Thoracic aorta endothelial cell (primary cell): ENCODE measurements around a stretch of chr1.

DNA sequence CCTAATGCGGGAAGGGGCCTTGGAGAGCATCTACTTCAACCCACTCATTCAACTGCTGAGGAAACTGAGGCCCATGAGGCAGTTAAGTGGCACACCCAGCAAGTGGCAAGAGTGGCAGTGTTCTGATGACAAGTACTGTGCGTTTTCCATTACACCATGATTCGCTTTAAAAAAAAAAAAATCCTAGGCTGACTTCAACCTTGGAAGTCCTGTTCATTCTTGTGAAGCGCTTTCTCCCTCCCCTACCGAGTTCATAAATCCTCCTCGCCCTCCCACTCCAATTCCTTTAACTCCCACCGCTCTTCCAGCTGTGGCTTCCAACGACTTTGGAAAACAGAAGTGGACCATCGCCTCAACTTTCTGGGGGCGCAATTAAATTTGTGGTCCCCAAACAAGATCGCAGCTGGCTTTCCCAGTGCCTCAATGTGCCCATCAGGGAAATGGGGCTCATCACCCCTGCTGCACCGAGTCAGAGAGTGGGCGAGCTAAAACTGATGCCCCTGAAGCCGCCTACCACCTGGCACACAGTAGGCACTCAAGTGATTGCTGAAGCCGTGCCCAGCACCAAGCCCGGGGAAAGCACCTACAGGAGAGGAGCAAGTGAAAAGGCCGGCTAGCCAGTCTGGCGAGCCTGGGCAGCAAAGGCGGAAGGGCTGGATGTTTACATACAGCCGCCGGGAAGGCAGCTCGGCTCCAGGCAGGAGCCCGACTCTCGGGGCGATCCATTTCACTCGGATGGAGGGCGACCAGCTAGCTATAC is 1.4 kb downstream of the PLPP3 start:
- CAGE, long polyA plus RNA, result no peak

GRCh38 chr1:56788443-56789115 is 30.6 kb downstream of the FYB2 start:
- CAGE, long polyA plus RNA, result no peak

- CAGE, long polyA plus RNA, result no peak
These were observed 39.4 kb downstream of the C8A start for GRCh38 chr1:56894081-56894375.

GRCh38 chr1:57003190-57003820 is 37.5 kb upstream of the C8B start:
- CAGE, long polyA plus RNA, result no peak

DNA sequence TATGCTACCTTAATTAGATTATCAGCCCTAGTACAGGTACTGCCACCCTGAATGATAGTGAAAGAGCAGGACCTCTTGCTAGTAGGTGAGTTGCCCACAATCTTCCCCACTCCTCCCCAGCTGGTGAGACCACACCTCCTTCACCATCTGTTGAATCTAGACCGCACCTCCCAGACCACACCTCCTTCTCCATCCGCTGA is 116.6 kb downstream of the DAB1 start:
- CAGE, long polyA plus RNA, result no peak

- CAGE, long polyA plus RNA, result no peak
These were observed 24.4 kb downstream of the MYSM1 start for GRCh38 chr1:58675440-58675808.

DNA sequence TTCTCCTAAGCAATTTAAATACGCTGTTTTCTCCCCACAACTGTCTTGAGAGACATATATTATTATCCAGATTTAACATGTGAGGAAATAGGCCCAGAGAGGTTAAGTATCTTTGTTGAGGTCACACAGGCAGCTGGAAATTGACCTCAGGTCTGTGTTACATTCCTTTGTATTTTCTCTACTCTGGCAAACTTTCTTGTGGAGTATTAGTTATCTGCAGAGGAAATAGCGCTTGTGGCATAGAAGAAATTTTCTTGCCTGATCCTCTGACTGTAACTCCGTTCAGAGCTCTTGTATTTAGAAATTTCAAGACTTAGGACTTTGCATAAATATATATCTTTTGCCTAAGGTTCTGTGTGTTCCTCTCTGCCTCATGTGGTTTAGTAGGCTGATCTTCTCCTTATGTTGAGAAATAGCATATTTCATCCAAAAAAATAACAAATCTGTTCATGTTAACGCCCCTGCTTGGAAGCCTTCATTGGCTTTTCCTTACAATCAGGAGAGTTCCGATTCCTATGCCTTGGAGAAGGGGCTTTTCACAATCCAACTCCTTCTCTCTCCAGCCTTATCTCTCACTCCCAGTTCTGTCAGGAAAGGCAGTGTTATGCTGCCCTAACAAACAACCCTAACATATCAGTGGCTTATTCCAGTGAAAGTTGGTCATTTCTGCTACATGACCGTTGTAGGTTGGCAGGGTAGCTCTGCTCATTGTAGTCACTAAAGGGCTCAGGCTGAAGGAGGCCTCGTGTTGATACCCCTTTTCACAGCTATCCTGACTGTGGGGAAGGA is 2.5 kb upstream of the JUN start:
- CAGE, long polyA plus RNA, result no peak

GRCh38 chr1:58806823-58807631 is 23.2 kb upstream of the JUN start:
- CAGE, long polyA plus RNA, result no peak

DNA sequence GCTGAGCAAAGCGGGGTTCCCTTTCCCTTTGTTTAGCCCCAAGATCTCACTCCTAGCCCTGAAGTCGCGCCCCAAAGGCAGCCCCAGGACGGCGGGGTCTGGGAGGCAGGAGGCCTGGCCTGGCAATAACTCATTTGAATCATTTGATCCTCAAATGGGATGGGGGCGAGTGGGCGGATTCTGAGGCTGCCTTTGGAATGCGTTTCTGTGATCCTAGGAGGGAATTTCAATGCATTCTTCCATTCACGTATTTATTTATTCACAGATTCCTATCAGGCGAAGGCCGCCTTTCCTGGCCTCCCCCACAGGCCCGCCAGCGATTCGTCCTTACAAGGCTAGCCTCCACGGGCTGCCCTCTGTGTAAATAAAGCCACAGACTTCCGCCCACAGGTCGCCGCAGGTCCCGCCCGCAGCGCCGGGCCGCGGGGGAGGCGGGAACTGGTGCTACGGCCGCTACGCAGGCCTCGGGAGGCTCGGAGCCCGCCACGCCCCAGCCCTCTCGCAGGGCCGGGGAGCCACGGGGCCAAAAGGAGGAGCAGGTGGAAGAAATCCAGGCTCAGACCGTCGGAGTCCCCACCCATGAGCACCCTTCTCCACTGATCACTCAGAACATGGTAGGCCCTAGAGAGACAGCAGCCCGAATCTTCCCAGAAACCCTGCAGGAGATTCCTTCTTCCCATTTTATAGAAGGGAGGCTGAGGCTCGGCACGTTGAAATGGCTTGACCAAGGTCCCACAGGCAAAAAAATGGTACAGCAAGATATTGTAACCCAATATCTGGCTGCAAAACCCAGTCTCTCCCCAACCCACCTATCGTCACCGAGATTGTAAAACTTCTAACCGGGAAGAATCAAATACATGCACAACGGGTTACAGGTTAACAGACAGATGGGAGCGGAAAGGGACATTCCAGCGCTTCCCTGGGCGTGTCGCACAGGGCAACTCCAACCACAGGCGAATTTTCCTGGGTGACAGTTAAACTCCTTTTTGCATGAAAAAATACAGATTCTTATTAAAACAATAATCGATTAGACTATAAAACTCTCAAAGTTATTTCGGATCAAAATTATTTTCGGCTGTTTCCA is 31.5 kb upstream of the JUN start:
- CAGE, long polyA plus RNA, result no peak

- CAGE, long polyA plus RNA, result no peak
These were observed 32.4 kb upstream of the JUN start for GRCh38 chr1:58816087-58816754.

DNA sequence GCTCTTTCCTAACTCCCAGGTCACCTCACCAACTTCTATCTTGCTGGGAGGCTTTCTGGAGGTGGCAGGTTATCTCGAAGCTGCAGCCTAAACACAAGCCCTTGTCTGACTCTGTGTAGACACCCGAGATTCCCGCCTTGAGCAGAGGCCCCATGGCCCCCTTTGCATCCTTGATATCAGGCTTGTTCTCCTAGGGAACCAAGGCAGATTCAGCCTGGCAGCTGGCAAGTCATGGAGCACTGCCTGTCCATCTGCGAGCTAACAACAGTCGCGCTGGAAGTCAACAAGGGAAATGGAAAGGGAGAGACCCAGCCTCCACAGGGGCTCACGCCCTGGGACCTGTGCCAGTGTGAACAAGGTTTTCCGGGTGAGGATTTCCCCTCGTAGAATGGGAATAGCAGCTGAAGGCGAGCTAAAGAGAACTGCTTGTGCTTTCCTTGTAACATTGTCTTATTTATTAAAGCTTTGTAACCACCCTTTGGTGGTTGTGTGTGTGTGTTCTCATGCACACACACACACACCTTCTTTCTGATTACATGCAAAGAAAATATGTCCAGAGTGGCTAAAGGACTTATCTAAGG is 109.6 kb upstream of the JUN start:
- CAGE, long polyA plus RNA, result no peak

DNA sequence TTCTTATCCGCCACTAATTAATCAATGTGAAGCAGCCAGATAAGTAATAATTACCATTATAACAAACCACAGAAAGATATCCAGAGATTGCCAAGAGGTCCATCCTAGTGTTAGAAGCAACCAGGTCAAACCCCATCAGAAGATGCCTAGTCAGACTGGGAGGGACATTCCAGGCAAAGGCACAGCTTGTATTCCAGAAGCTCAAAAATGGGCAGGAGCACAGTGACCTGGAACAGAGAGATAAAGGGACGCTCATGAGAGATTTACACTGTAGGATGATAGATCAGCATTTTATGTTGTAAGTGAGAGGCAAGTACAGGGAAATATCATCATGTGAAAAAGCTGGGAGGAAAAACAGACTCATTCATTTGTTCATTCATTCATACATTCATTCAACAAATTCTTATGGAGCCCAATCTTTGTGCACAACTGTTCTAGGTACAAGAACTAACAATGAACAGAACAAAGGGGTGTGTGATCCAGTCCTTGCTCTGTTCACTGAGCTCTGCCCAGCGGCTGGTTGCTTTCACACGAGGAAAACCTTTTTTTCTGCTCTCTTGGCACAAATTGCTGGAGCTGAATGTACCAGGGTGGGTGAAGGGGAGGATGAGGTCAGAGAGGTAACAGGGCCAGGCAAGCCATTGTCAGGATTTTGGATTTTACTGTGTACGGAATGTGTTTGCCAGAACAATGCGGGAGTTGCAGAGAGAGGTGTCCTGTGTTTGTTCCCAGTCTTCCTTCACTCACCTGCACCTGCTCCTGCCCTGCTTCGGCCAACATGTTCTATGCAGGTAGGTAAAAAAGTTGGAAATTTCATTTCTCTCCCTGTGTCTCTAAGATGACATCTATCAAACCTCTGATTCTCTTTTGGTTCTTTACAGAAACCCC is 240.7 kb upstream of the FGGY start:
- CAGE, long polyA plus RNA, result no peak

DNA sequence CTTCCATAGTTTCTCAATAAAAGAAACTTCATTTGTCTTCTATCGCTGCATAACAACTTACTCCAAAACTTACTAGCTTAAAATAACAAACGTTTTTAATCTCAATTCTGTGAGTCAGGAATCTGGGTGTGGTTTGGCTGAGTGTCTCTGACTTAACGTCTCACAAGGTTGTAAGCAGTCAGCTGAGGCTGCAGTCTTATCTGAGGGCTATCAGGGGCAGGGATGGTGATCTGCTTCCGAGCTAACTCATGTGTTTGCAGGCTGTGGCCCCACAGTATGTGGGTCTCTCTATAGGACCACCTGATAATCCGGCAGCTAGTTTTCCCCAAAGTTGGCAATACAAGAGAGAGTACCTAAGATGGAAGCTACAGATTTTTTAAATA is 234.2 kb upstream of the FGGY start:
- CAGE, long polyA plus RNA, result no peak

DNA sequence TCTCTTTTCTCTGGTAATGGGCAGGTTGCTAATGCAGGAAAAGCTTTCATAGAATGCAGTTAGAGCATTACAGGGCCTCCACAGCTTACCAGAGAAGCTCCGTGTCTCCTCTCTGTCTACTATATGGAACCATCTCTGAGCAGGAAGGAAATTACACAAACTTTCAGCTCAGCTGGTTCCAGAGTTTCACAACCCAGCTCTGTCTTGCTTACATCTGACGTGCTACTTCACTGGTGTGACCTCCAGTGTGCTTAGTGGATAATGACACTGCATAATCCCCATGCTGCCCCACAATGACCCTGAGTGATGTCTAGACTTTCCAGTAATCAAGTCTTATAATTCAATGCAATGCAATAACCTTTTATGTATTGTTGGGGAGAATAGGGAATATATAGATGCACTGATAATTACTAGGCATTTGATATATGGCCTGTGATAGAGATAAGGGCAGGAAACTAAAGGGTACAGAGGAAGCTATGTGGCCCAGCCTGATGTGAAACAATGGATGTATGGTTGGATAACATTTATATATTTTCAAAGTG is 4.2 kb upstream of the FGGY start:
- CAGE, long polyA plus RNA, result no peak

- CAGE, long polyA plus RNA, result no peak
These were observed 202.7 kb downstream of the FGGY start for GRCh38 chr1:59499624-59499976.

- CAGE, long polyA plus RNA, result no peak
These were observed 237.1 kb downstream of the FGGY start for GRCh38 chr1:59533873-59534514.

DNA sequence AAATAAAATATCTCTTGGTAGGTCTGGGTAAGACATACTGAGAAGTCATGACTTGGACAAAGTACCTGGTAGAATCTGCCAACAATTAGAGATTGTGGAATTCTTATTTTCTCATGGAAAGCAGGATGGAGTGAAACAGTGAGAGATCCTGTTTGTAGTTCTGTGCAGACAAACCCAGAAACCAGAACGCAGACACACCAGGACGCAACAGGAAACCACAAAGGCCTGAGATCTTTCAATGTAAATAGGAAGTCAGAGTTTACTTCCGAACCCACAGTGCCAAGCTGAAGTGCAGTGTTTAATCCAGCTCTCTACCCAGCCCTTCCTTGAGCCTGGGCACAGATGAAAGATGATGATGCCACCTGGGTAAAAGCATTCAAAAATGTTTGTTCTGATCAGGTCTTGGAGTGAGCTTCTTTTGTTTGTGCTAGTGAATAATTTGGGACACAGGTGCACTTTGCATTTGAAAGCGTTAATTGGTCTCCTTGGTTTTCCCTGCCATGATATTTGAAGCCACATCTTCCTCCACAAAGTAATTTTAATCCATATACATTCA is 244.2 kb upstream of the HOOK1 start:
- CAGE, long polyA plus RNA, result no peak

DNA sequence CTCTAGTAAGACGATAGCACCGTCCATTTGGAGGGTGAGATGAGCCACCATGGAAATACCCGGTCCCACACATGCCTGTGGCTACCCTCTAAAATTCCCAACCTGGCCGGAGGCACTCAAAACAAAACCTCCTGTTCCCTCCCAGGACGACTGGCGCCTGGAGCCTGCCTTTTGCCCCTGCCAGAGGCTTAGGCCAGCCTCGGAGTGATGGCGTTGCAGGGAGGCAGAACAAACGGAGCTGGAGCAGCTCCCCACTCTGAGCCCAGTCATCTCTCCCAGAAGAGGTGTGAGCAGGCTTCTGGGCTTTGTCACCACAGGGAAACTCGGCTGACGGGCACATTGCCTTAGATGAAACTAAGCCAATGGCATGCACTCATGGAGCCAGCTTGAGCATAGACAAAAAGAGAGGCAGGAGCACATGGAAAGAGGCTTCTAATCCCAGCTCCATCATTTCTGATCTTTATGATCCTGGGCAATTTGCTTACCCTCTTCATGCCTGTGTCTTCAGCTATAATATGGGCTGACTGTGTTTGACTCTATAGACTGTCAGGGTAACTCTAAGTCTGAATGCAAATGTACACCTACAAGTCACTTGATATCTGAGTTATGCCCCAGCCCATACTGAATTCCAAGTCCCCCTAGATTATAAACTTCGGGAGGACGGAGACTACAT is 213.6 kb upstream of the HOOK1 start:
- CAGE, long polyA plus RNA, result no peak

GRCh38 chr1:59669763-59670028 is 145.1 kb upstream of the HOOK1 start:
- CAGE, long polyA plus RNA, result no peak

GRCh38 chr1:59670965-59671437 is 143.7 kb upstream of the HOOK1 start:
- CAGE, long polyA plus RNA, result no peak